Esophagus squamous epithelium (tissue), 4 donors: ENCODE measurements around a stretch of chr5.

DNA sequence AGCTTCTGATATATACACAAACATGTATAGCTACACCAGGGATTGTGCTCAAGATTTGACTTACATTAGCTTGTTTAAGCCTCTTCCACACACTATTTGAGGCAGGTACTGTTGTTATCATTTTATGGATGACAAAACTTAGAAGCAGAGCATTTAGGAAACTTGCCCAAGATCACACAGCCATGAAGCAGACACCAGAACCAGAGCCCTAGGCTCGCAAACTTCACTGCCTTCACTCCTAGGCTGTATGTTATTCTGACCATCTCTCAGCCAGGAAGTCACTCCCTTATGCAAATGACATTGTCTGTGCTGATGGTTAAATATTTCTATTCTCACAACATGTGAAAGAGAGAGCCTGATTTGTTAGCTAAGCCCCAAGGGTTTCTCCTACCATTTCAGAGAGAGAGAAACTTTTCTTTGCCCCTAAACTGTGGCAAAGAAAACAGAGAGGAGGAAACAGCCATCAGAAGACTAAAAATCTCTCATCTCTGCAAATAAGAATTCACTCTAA lies 26.4 kb upstream of the TRIM52 start:
- PRO-cap, result no peak
- RAMPAGE, long total RNA, 4 experiments, result no peak in any of the 4 experiments